SJCRH30 (cell line): ENCODE data around the gene TNN.

DNA sequence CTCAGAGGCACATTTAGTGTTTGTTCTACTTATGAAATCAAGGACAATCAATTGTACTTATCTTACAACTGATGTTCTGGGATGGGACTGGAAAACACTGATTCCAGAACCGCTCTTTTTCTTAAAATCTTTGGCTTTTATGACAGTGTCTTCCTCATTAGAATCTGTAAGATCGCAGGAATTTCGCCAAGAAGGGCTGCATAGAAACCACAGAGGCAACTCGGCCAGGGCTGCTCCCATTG is 20.9 kb upstream of the MRPS14 start:
- RAMPAGE, long total RNA = no peak

DNA sequence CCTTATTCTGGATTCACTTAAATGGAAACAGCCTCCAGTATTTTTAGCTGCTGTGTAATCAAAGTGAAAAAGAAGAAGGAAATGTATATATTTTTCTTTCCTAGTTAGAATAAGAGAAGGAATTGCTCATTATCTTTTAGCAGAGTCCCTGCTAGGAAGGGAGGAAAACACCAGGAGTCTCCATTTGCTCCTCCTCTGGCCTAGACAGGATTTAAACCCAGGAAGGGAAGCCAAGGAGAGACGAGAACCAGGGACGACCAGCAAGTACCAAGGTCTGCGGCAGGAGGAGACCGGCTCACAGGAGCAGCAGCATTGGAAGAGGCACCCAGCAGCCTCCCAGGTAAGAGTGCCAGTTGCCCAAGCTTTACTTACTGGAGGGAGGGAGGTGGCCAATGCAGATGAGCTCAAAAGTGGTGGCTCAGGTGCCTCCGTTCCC is at the start of gene TNN:
TSS of gene TNN (plus strand) at position 238 of the 436 bp plus-strand sequence.
- RAMPAGE, long total RNA = no peak

DNA sequence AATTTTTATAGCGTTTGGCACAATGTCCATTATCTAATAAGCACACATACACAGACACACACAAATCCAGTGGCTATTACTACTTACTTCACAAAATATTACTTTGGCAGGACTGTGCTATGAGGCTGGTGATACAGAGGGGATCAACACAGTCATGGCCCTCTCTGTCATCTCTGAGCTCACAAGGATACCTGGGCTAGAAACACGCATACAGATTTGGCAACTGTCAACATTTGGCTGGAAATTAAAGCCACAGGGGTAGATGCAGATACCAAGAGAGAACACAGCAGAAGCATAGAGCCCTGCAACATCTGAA is 4.1 kb downstream of the TNN start:
- RAMPAGE, long total RNA = no peak

- RAMPAGE, long total RNA = no peak
These were observed 50.6 kb downstream of the KIAA0040 start for GRCh38 chr1:175141932-175142359.

- RAMPAGE, long total RNA = no peak
These were observed 3.6 kb downstream of the KIAA0040 start for GRCh38 chr1:175188810-175189625.

GRCh38 chr1:175218635-175218988 is 26.0 kb upstream of the KIAA0040 start:
- RAMPAGE, long total RNA = no peak

- RAMPAGE, long total RNA = no peak
These were observed 125.2 kb upstream of the KIAA0040 start for GRCh38 chr1:175317578-175318288.

- RAMPAGE, long total RNA = no peak
These were observed 69.9 kb downstream of the TNR start for GRCh38 chr1:175673525-175673877.

GRCh38 chr1:175969464-175969999 is 226.1 kb upstream of the TNR start:
- RAMPAGE, long total RNA = no peak

DNA sequence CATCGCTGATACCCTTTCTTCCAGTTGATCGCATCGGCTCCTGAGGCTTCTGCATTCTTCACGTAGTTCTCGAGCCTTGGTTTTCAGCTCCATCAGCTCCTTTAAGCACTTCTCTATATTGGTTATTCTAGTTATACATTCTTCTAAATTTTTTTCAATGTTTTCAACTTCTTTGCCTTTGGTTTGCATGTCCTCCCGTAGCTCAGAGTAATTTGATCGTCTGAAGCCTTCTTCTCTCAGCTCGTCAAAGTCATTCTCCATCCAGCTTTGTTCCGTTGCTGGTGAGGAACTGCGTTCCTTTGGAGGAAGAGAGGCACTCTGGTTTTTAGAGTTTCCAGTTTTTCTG is 200.0 kb downstream of the COP1 start:
- RAMPAGE, long total RNA = no peak

DNA sequence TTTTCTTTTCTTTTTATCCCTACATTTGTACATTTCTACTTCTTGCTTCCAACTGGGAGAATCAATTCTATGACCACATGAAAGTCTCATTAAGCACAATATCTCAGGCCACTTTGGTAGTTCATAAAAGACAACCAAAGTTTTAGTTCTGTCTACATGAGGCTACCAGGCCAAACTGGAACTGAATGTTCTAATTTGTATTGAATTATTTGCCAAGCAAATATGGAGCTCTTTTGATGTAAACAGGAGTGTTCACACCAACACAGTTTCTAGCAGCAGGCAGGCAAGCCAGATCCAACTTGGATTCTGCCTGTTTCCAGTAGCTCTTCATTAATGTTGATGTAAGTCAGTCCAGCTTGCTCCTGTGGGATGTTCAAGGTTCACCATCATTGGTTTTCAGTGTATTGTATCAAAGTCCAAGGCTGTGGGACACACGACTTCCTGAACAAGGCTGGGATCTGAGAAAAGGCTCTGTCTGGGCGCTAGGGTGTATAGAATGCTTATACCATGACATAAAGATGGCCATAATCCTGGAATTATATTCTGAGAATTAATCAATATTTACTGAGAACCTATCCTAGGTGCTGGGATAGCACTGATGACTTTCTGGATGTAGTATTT is 68.0 kb downstream of the PAPPA2 start:
- RAMPAGE, long total RNA = no peak

GRCh38 chr1:176669577-176670176 is 206.7 kb downstream of the PAPPA2 start:
- RAMPAGE, long total RNA = no peak

- RAMPAGE, long total RNA = no peak
These were observed 38.7 kb downstream of the BRINP2 start for GRCh38 chr1:177209486-177209798.

GRCh38 chr1:177351235-177351777 is 180.5 kb downstream of the BRINP2 start:
- RAMPAGE, long total RNA = no peak

DNA sequence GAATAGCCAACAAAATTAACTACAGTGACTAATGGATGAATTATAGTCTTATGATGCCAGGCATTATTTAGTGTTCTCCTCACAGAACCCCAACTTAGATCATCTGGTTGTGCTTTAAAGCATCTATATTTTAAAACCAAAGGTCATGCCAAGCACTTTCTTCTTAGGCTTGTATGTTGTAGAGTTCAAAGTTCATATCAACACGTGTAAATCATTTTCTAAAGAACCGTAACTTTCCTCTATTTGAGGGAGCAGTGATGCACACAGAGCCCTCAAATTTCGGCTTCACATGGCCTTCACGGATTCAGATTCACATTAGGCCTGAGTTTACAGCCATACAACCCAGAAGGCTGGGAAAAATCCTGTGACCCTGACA is 52.0 kb upstream of the SEC16B start:
- RAMPAGE, long total RNA = no peak

GRCh38 chr1:178039597-178040476 is 54.1 kb upstream of the RASAL2 start:
- RAMPAGE, long total RNA = no peak

GRCh38 chr1:178115080-178115882 is 21.4 kb downstream of the RASAL2 start:
- RAMPAGE, long total RNA = no peak

DNA sequence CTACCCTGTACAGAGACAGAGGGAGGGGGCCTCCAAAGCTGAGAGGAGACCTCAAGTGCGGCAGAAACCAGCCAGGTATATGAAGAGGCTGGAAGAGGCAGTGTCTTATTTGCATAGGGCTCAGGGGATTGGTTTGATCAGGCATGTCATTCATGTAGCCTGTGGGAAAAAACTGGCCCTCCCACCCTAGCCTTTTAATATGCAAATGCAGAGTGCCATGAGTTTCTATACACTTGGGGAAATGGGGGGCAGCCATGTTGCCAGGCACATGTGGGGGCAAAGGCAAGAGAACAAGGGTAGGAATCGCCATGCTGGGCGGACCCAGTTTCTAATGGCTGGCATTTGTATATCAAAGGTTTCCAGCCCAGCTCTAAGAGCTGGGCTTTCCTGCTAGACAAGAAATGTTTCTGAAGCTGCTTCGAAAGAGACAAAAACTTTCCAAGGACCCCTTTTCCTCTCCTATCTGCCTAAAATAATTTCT is 172.8 kb downstream of the RASAL2 start:
- RAMPAGE, long total RNA = no peak

GRCh38 chr1:178339838-178340170 is 157.0 kb downstream of the CLEC20A start:
- RAMPAGE, long total RNA = no peak

- RAMPAGE, long total RNA = no peak
These were observed 152.2 kb downstream of the CLEC20A start for GRCh38 chr1:178344269-178345167.